Type B pancreatic cell (in vitro differentiated cells): ENCODE results near the genes PAQR6 and NAXE.

DNA sequence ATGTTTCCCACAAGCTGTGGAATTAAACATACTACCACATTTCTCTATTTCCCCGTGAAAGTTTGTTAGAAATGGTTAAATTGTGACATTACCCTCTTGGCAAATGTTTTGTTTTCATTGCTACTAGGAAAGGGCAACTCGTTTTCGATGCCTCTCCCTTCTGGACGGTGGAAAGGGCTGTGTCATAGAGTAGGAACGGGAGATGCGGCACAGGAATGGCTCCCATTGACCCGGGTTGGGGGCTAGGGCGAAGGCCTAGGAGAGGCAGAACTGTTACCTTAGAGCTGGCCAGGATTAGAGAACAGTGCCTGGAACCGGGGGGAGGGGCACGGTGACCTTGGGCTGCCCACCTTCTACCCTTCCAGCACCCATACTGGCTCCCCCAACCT lies 7.9 kb downstream of the LMNA start:
- PRO-cap, result no peak

- PRO-cap, result unidirectional peak, plus-strand start at chr1:156128613
Measured at GRCh38 chr1:156128166-156128701, 13.7 kb downstream of the LMNA start.

- PRO-cap, result no peak
Measured at GRCh38 chr1:156133914-156134694, 19.3 kb upstream of the SEMA4A start.

- PRO-cap, result no peak
Measured at GRCh38 chr1:156140367-156140759, 13.0 kb upstream of the SEMA4A start.

- PRO-cap, result unidirectional peak, plus-strand start at chr1:156141570
Measured at GRCh38 chr1:156140760-156141647, 12.4 kb upstream of the SEMA4A start.

DNA sequence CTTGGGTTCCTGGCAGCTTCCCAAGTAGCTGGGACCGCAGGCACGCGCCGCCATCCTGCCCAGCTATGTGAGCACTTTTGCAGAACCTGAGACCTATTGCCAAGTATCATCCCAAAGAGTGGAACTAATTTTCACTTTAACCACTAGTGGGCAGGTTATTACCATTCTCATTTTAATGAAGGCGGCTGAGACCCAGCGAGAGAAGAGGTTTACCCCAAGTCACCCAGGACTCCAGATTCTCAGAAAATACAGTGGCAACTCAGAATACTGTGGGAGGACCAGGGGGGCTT lies 7.4 kb upstream of the SEMA4A start:
- PRO-cap, result no peak

GRCh38 chr1:156149065-156150413 lies 3.8 kb upstream of the SEMA4A start:
- PRO-cap, result no peak

- PRO-cap, result no peak
Measured at GRCh38 chr1:156157460-156157962, 4.1 kb downstream of the SEMA4A start.

GRCh38 chr1:156199895-156200572 lies 6.1 kb downstream of the SLC25A44 start:
- PRO-cap, result no peak

GRCh38 chr1:156247599-156248487 lies at the start of gene PAQR6:
PAQR6 (minus strand) TSS chr1:156248056.
- PRO-cap, result no peak

DNA sequence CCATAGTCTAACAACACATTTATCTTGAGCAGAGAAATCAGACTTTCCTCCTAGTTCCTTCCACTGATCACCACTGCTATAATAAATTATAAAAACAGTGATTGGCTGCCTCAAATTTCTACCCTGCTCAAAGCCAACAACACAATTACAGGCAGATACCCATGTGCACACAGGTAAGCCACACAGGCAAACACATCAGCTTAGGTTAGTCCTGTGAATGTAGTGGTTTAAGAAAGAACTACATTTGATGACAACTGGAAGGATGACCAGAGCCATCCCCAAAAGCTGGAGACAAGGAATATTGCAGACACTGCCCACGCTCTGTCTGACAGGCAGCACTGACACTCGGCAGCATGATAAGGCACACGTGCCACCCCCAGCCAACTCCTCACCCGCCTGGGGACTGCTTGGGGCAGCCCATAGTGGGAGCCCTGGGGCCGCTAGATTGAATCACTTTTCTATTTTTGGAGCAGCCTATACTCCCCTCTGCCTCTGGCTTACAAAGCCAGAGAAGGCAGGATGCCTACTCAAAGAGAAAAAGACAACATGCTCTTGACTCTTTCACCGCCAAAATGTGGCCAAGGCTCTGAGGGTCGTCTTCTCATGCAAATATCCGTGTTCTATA lies 1.5 kb downstream of the SMG5 start:
- PRO-cap, result no peak

- PRO-cap, result no peak
Measured at GRCh38 chr1:156292397-156293261, 2.9 kb downstream of the GLMP start.

DNA sequence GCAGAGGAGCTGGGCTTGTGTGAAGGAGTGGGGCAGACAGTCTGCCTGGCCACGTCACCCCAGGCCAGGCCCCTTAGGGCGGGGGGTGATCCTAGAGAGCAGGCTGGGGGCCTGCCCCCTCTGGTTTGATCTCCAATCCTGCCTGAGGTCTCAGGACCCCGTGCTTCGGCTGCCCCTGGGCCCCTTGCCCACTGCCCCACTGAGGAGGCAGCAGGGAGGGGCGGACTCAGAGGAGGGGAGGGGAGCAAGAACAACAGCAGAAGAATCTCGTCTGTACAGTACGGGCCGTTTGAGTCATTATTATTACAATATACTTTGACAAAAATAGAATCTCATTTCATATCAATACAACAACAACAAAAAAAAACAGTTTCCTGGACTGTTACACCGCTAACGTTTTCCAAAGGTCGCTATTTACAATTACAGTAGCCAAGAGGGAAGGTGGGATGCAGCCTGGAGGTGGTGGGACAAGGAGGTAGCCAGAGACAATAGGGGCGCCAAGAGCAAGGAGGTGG lies 34.6 kb downstream of the MEF2D start:
- PRO-cap, result no peak

GRCh38 chr1:156581613-156582505 lies 2.3 kb downstream of the TTC24 start:
- PRO-cap, result unidirectional peak, plus-strand start at chr1:156582132

DNA sequence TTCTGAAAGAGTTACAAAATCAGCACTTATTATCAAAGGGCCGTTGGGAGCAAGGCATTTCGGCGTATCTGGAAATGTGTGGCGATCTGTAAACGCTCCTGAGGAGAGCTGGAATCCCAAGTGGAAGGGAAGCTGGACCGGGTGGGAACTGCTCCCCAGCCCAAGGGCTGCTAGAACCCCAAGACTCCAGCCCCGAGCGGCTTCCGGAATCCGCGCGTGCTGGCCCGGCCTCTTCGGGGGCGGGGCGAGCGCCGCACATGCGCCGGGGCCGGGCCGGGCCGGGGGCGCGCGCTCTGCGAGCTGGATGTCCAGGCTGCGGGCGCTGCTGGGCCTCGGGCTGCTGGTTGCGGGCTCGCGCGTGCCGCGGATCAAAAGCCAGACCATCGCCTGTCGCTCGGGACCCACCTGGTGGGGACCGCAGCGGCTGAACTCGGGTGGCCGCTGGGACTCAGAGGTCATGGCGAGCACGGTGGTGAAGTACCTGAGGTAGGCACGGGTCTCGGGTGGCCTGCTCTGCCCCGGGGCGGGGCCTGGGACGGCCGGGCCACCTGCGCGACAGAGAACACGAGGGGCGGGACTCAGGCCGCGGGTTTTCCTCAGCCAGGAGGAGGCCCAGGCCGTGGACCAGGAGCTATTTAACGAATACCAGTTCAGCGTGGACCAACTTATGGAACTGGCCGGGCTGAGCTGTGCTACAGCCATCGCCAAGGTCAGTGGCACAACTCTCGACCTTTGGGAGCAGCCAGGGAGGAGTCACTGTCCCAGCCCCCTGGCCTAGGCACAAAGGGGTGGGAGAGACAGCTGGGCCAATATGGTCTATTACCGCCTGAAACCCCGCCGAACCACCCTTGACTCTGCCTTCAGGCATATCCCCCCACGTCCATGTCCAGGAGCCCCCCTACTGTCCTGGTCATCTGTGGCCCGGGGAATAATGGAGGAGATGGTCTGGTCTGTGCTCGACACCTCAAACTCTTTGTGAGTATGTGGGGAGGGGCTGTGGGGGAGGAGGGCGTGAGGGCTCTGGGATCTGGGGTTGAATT lies at the start of gene NAXE:
NAXE (plus strand) TSS at position 276 of the 1,040 bp plus-strand sequence.
- PRO-cap, result bidirectional peak, plus-strand start at position 266 of the sequence, minus-strand start at position 205 of the sequence; unidirectional peak, minus-strand start at position 479 of the sequence; unidirectional peak, minus-strand start at position 850 of the sequence

DNA sequence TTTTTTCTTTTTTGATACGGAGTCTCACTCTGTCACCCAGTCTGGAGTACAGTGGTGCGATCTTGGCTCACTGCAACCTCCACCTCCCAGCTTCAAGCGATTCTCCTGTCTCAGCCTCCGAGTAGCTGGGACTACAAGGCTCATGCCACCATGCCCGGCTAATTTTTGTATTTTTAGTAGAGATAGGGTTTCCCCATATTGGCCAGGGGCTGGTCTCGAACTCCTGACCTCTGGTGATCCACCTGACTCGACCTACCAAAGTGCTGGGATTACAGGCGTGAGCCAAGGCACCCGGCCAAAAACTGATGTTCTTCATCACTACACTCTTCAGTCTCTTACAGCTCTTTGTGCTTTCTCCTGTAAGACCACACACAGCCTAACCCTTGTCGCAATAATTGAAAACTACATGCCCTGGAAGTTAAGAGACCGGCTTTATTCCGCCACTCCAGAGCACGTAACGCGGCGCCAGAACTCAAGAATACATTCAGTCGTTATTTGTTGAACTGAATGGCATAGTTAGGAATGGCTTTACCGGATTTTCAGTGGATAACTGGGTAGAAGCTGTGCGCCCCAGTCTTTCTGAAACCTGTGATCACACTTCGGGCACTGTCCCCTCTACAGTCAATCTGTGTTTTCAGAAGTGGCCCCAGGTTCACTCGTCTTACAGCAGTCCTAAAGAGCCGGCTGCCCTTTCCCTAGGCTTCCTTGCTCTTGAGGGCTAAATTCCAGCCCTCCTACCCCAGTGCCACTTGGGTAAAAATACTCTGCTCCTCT lies 9.2 kb downstream of the NAXE start:
- PRO-cap, result no peak

DNA sequence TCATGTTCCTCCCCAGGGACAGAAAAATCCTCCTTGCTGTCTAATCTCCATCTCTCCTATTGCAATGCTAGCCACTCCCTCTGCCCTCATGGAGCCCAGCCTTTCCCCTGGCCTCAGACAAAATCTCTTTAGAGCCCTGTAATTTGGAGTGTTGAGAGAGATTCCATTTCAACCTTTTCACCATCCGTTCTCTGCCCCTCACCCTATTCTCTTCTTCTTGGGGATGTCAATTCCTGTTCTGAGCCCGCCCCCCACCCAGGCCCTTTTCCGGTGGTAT lies 306 bp upstream of the HAPLN2 start:
- PRO-cap, result no peak

DNA sequence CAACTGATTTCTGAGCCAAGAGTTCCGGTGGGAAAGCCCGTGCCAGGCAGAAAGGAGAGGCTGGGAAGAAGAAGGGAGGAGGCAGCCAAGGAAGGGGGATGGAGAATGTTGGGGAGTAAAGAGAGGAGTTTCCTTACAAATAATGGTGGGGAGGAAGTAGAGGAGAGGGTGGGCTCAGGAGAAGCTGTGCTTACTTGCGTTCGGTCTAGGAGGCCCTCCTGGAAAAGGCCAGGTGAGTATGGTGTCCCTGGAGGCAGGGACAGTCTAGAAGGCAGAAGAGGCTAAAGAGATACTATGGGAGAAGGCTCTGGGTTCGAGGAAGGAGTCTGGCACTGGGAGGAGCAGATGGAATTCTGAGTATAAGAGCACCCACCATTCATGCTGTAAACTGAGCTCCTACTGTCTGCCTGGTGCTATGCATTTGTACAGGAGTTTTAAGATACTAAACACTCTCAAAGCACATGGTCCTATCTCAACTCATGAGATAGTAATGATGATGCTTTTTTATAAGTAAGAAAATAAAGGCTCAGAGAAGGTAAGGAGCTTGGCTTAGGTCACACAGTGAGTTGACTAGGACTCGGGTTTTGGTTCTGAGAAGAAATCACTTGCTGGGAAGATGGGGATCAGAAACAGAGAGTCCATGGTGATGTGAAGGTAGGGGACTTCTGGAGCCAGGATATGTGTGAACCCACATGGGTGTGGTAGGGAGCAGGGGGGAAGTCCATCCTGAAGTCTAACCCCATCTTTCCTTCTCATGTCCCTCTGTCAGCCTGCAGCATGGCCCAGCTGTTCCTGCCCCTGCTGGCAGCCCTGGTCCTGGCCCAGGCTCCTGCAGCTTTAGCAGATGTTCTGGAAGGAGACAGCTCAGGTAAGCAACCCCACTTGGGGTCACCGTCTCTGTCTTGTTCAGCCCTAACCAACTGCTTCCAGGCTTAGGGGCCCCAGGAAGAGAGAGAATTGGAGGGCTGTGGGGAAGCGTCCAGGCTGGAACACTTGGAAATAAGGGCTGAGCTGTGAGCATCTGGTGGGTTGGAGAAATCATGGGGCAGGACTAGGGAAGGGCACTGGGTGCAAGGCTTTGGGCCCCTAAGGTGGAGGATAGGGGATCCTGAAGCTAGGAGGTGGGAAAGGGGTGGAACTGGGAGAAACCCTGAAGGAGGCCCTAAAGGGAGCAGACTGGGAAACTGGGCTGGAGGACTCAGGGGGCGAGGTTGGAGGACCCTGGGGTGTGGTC lies 3.8 kb downstream of the BCAN start:
- PRO-cap, result no peak

- PRO-cap, result no peak
Measured at GRCh38 chr1:156667439-156668702, 9.3 kb downstream of the NES start.

DNA sequence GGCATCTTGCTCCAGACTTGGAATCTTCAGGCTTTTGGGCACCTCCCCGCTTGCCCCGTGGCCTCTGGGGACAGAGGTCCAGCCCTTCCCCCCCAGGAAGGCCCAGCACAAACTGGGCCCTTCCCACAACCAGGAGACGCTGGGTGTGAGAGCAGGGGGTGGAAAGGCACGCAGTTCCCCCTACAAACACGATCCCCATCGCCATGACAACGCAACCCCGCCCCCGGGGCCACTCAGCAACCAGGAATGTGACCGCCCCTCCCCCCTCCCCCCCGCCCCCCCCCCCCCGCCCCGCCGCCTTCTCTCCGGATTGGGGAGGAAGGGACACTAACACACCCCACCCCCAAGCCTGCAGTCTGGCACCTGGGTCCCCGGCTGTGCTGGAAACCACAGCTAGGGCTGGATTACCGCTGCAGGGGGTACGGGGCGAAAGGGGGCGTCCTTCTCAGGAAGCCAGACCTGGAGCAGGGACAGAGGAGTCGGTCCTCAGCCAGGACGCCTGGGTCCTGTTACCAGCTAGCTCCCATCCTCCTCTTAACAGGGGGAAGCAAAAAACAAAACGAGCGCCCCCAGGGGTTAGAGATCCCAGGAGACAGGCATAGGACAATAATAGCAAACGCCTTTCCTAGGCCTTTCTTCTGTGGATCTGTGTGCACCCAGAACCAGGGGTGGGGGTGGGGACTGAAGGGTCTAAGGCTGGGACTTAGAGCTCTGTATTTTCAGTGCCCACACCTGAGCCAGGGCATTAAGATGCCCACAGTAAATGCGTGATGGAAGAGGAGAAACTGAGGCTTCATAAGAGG lies 4.3 kb downstream of the HDGF start:
- PRO-cap, result bidirectional peak, plus-strand start at position 354 of the sequence, minus-strand start at position 147 of the sequence; unidirectional peak, minus-strand start at position 536 of the sequence